Sternocleidomastoid (tissue), 1 donor: Measurements from ENCODE around the gene GINM1.

- PRO-cap: no peak
Observed at GRCh38 chr6:148964245-148965093, 217.6 kb downstream of the UST start.

GRCh38 chr6:149059788-149060114 lies 257.8 kb upstream of the TAB2 start:
- PRO-cap: no peak

- PRO-cap: no peak
Observed at GRCh38 chr6:149233000-149233502, 84.5 kb upstream of the TAB2 start.

DNA sequence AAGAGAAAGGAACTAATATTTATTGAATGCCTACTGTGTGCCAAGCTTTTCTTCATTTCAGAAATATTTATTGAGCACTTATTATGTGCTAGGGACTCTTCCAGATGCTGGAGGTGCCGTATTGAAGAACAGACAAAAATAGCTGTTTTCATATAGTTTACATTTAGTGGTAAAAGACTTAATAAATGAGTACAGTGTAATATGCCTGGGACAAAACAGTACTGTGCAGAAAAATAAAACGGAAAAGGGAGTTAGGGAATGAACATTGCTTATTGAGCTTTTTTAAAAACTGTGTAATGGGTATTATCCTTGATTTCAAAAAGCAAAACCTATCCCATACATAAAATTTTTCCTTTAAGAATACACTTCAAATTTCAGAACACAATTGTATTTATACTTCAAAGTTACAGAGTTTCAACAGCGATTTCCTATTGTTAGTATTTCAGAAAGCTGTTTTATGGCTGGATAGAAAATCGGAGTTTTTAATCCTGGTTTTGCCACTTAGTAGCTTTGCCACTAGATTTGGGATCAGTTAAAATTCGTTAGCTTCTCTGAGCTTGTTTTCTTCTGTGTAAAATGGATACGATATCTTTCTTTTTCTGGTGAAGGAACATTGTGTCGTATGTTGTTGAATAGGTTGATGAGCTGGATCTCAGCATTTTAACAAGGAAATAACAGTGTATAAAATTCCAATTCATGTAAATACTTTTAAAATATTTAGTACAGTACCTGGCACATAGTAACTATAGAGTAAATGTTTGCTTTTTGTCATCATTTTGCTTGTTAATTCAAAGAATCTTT lies 4.7 kb downstream of the TAB2 start:
- PRO-cap: no peak

DNA sequence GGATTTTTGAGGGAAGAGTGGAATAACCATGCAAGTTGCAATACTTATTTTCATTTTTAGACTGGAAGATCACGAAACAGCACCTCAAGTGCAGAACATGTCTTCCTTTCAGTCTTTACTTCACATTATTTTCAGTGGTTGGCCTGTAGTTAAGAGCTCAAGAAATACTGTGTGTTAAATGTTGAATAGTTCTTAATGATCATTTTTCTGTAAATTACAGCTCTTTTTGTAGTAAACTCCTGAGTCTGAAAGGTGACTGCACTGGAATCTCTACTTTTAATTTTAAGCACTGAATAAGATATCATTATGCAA lies 5.3 kb downstream of the TAB2 start:
- PRO-cap: no peak

DNA sequence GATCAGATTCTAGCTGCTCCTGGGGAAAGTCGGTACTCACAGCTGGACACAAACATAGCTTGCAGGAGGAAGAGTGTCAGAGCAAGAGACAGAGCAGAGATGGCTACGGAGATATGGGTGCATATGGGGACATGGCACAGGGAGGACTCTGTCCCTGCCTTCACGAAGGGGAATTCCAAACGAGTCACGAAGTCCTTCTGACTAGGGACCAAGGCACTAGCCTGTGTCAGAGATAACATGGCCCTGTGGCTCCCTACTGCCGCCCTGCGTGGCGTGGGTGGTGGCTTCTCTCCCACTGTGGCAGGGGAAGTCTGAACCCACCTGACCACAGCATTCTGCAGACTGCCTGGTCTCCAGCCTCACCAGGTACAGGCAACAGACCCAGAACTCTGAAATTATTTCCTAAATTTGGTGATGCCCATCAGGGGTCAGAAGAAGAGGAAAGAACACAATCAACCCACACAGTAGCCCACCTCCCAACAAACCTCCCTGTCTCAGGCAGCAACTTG lies 576 bp upstream of the ZC3H12D start:
- PRO-cap: no peak

DNA sequence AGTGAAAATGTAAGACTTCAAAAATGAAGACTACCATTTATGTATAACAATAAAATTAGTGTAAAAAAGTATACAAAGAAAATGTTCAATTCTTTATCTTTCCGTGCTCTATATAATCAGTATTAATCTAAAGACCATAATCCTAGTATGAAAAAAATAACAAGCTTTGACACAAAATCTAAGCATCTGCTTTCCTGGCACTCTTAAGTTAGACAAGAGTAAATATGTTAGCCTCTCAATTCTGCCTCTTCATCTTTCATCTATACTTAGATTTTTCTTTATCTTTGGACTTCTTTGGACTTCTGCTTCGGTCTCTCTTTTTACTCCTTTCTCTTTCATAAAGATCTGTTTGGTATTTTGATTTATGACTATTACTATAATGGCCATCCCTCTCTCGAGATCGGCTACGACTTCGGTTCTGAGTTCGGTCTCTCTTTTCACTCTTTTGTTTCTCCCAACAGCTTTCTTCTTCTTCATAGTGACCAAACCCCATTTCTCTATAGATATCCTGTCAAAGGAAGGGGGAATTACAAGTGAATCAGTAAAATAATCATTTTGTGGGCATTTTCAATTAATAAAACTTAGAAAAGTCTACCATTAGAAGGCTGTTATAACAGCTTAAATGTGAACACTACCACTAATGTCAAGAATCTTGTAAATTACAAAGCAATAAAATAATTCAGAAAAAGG lies 20.5 kb upstream of the ZC3H12D start:
- PRO-cap: no peak

DNA sequence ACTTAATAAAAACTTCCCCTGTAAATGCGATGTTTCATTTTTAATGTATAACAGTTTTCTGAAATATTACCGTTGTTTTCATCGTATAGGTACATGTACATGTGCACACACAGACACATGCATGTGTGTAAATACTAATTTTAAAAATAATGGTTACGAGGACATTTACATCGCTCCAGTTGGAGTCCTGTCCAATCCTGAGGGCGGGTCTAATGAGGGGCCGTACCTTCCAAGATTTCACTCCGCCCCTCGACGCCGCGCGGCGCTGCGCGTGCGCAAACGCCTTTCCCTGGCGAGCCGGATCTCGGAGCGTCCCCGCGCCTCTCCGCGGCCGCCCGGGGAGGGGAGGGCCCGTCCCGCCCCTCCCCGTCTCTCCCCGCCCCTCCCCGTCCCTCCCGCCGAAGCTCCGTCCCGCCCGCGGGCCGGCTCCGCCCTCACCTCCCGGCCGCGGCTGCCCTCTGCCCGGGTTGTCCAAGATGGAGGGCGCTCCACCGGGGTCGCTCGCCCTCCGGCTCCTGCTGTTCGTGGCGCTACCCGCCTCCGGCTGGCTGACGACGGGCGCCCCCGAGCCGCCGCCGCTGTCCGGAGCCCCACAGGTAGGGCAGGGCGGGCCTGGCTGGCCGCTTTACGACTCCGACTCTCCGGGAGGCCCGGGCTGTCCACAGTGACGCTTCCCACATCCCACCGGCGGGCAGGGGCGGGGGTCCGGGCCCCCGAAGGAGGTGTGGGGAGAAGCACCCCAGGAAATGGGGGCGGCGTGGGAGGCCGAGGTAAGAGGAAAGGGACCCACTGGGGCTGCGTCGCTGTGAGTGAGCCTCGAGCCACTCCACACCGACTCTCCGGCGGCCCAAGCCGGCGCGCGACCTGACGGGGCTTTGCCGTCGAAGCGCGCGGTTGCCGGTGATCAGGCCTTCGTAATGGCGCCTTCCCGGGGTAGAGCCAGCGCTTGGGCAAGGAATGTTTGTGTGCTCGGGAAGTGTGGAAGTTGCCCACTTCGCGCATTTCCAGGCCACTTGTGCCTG lies at the start of gene GINM1:
GINM1 (plus strand) TSS at position 437 of the 1,022 bp plus-strand sequence.
- PRO-cap: bidirectional peak, plus-strand start at position 467 of the sequence, minus-strand start at position 251 of the sequence; unidirectional peak, plus-strand start at position 664 of the sequence

GRCh38 chr6:149699092-149699791 lies 18.7 kb downstream of the LATS1 start:
- PRO-cap: no peak

GRCh38 chr6:149728062-149729152 lies 10.5 kb upstream of the LATS1 start:
- PRO-cap: unidirectional peak, plus-strand start at chr6:149728416

- PRO-cap: no peak
Observed at GRCh38 chr6:149861900-149862687, 2.1 kb downstream of the LRP11 start.

- PRO-cap: no peak
Observed at GRCh38 chr6:149895163-149895633, 2.7 kb downstream of the RAET1E start.

DNA sequence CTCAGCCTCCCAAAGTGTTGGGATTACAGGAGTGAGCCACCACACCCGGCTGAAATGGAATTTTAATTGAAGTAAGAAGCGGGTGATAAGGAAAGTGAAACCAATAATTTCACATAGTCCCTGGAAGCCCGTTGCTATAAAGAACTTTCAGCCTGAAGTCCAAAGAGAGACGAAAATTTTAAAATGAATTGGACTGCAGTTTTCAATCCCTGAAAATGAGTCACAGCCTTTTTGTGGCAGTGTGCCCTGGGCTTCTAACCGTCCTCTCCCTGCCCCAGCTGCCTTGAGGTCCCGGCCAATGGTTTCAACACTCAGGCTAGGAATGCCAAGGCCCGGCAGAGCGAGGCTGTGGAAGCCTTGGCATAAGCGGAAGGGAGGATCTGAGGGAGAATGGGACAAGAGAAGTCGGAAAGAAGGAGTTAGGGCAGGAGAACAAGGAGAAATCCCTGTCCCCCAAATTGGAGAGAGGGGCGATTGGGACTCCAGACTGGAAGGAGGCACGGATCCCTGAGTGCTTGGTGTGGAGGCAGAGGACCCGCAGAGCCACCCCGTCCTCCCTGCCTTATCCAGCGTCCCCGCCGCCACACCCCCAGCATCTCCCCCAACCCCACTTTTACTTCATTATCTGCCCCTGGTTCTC lies 509 bp downstream of the RAET1E start:
- PRO-cap: unidirectional peak, plus-strand start at position 338 of the sequence

- PRO-cap: no peak
Observed at GRCh38 chr6:150115654-150115887, 27.3 kb upstream of the PPP1R14C start.

DNA sequence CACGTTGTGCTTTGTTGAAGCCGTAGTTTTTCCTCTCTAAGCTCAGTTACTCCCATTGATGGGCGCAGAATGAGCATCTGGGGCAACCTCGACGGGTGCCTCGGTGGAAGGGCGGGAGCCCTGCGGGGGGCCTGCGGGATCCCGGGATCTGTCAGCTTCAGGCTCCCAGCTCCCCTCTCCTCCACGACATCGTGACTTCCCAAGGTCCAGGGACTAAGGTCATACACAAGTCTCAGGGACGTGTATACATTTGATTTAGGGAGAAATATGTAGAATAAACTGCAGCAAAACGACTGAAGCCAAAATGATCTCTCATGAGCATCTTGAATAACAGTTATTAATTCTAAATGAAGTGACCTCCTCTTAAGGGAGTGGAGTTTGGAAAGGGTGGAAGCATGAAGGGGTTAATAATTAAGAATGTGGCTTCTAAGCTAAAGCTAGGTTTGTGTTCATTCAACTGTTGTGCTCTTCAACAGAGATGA lies 1.3 kb downstream of the PPP1R14C start:
- PRO-cap: no peak

DNA sequence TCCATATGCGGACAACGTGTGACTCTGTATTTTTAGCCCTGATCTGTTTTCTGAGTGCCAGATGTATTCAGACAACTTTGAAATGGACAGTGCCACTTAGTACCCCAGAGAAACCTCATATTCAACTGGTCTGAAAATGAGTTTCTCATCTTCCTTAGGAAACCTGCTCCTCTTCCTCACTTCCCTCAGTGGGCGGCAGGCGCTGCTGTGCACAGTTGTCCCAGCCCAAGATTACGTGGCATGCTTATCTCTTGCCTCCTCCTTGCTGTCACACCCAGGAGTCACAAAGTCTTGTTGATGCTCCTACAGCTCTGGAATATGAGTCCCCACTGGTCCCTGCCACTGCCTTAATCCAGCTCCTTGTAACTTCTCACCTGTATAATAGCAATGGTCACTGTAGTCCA lies 8.3 kb downstream of the PPP1R14C start:
- PRO-cap: no peak

GRCh38 chr6:150711646-150712589 lies 112.2 kb downstream of the PLEKHG1 start:
- PRO-cap: no peak

DNA sequence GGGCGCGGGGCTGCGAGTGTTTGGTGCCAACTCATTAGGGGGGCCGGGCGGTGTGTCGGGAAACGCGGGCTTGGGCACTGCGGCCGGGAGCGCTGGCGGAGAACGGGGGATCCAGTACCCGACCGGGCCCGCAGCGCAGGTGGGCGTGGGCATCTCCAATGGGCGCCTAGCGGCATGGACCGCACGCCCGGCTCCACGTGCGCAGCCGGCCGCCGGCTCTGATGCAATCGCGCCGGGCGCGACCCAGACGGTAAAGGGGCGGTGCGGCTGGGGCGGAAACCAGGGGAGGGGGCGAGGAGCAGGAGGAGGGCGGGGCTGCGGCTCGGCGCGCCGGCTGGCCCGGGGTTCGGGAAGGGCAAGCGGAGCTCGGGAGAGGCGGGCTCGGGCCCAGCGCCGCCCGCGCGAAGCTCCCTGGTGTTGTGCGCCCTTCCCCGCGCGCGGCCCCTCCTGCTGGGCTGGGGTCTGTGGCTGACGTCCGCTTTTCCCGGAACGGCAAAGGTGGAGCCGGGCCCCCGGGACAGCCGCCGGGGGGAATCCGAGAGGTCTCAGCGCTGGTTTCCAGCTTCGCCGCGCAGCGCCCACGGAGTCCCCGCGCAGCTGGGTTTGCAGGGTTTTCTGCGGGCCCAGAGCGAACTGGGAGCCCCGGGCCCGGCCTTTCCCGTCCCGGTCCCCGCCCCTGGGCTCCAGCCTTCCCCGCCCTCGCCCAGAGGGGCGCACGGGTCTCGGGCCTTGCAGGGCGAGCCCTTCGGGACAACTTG lies 815 bp downstream of the MTHFD1L start:
- PRO-cap: bidirectional peak, plus-strand start at position 358 of the sequence, minus-strand start at position 141 of the sequence

DNA sequence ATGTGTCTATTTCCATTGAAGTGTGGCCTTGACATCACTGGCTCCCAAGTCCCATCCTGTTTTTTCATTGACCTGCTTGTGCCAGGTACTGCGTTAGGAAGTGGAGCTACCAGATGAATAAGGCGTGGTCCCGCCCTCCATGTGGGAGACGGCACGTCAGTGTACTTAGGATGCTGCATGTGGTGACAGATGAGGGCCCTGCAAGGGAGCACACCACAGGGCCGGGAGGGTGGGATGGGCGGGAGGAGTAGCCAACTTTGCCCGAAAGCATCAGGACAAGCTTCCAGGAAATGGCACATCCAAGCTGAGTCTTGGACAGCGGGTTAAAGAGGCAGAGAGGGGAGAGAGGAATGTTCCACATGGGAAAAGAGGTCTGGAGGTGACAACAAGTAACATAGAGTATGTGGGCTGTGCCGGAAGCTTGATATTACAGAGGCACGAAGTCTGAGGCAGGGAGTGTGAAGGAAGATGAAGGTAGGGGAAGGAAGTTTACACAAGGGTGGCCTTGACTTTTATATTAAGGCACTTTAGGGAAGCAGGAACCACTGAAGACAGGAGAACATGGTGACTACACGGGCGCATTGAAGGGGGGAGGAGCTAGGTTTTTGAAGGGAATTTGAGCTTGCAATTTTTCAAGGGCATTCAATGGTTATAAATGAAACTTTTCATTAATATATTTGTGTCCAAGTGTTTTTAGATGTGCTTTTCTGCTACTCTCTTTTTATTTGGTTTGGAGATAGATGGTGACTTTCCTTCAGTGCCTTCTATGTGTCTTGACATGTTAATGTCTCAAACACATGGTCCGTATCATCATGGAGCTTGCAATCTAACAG lies 140.7 kb downstream of the MTHFD1L start:
- PRO-cap: no peak

DNA sequence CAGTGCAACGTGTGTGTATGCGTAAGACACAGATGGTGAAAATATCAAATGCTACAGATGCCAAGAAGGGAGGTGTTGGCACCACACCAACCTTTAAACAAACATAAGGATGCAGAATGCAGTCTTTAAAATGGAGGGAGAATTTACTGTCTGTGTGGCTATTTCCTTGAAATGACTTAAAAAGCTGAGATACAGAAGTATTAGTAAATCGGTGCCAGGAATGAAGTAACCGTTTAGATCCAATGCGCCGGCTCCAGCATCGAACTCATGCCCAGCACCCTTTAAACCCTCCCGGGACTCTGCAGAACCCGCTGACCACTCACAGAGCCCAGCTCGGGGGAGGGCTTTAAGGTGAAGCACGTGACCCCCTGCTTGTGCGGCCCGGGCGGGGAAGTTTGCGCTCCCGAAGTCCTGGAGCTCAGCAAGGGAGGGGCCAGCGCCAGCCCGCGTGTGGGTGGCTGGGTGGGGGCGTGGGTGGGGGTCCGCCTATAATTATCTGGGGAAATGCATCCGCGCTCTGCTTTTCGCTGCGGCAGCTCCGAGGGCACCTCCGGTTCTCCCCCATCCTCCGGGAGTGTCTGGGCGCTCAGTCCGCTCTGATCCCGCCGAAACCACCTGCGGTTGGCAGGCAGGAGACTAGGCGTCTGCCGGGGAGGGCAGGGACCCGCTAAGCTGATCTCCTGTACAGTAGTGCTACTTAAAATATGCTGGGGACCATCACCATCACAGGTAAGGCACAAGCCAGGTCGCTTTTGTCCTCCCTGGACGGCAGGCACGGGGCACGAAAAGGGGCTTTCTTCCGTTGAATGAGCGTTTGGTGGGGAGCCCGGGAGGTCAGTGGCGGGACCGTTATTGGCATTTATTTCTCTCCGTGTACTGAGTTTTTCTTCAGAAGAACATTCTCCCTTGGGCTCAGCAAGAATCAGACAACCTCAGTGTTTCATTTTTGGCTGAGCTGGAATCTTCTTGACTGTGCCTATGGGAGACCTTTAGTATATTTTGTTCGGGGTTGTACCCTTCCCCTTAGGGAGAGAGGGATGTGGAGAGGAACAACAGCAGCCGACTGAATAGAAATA lies 65.9 kb downstream of the ZBTB2 start:
- PRO-cap: bidirectional peak, plus-strand start at position 375 of the sequence, minus-strand start at position 301 of the sequence